Ascending aorta (tissue), 1 donor: ENCODE measurements around the genes RBBP5 and CDK18.

DNA sequence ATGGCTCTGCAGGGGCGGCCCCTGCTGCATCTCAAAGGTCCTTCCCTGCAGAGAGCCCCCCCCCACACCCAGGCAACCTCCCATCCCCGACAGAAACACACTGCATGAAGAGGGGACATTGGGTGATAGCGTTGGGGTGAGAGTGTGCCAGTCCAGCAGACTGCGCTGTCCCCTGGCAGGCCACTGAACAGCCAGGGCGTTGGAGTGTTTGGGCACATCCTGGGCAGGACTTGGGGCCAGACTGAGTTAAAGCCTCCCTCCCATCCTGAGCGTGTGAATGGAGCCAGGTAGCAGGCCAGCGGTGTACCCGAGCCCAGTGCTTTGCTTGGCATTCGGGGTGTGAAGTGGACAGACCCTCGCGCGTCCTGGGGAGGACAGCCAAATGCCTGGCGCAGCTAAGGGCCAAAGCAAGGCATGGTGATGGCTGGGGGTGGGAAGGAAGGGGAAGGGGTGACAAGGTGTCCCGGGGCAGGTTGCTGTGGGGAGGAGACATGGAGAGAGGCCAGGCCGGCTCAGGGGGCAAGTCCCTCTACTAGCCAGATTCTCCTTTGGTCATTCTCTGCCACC lies 677 bp upstream of the ETNK2 start:
- PRO-cap: no peak

DNA sequence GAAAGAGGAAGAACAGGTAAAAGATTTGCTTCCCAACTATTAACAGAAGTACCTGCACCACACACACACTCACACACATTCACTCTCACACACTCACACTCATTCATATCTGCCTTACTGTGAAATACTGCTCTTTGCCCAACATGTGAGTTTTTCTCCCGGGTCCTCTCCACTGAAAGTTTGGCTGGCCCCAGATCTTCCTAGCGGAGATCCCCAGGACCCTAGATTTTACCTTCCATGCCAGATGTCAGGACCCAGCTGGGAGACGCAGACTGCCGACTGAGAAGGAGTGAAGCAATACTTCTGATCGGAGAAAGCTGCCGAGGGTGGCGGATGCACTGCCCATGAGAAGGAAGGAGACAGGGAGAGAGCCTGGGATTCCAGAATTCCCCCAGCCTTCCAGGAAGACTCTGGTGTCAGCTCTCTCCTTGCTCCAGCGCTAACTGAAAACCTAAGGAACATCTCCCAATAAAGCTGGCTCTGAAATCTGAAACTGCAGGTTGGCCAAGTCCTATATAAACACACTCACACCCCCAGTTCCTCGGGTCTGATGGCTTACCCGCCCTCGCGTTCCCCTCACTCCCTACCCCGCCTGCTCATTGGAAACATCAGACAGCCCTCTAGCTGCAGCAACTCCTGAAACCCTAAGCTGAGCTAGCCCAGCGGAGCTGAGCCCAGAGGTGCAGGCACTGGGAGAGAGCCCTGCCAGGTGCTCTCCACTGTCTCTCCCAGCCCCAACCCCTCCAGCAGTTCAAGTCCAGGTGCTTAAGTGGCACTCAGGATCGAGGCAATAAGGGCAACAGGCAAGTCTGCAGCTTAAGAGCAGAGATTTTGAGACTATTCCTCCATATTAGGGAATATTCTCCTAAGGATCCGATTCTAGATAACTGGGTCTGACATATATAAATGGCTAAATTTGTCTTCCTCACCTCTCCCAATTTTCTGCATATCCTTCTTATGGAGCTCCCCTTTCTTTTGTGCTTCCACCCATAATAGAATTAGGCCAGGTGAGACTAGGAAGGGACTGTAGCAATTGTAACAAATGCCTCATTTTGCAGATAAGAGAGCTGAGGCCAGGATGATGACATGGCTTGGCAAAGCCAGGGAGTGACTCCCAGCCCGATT lies 52.3 kb downstream of the PLEKHA6 start:
- PRO-cap: no peak

- PRO-cap: no peak
These were observed 1.4 kb upstream of the PLEKHA6 start for GRCh38 chr1:204361008-204361685.

- PRO-cap: no peak
These were observed 1.9 kb downstream of the PPP1R15B start for GRCh38 chr1:204409459-204410458.

DNA sequence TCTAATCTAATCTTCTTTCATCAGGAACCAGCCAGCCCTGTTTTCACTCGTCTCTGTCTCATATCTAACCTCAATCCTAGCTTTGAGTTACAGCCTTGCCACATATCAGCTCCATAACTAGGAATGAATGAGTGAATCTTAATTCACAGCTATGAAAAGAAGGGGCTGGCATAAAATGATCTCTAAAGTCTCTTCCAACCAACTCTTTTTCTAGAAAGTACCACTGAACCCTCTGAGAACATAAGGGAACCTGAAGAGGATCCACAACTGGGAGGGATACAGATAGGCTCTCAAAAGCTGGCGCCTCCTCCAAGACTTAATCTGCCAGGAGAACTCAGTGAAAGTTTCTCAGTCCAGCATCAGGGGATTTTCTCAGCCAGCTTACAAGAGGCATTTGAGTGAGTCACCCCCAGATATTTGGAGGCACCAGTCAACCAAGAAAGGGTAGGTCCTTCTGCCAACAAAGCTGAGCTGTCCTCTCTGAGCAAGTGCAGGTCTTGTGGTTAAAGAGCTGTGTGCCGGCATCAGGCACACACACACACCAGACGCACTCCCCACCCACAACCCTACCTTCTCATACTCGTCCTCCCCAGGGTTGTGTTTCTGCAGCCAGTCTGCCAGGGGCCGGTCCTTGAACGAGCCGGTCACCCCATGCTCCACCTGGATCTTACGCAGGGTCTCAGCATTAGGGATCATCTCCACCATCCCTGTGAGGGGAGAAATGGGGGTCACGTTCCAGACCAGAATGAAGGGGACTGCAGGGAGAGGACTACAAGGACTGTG lies 26.9 kb upstream of the PPP1R15B start:
- PRO-cap: bidirectional peak, plus-strand start at position 506 of the sequence, minus-strand start at position 323 of the sequence

DNA sequence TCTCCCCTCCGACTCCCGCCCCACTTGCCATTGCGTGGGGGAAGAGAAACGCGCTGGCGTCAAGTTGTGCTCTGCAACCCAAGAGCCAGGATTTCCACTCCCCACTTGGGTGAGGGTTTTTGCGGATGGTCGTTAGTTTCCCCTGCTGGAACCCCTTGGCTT lies 176 bp upstream of the PIK3C2B start:
- PRO-cap: bidirectional peak, plus-strand start at position 30 of the sequence, minus-strand start outside the sequence

DNA sequence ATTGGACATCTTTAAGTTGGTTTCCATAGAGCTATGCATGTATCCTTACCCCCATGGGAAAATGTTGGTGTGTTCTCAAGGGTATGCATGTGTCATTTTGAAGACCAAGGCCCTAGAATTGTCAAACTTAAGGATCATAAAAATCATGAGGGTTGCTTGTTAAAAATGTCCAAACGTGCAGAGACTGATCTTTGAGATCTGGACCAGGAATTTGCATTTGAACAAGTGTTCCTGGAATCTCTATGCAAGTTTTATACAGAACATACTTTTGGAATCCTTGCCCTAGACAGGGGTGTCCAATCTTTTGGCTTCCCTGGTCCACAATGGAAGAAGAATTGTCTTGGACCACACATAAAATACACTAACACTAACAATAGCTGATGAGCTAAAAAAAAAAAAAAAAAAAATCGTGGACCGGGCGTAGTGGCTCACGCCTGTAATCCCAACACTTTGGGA lies 35.4 kb downstream of the MDM4 start:
- PRO-cap: no peak

GRCh38 chr1:204684173-204685280 lies 1.0 kb downstream of the LRRN2 start:
- PRO-cap: no peak

GRCh38 chr1:204841665-204842374 lies 13.4 kb downstream of the NFASC start:
- PRO-cap: no peak

- PRO-cap: no peak
These were observed 43.7 kb downstream of the NFASC start for GRCh38 chr1:204872057-204872696.

- PRO-cap: unidirectional peak, minus-strand start at chr1:205121975
These were observed at the start of gene RBBP5 for GRCh38 chr1:205121276-205122164. TSS of gene RBBP5 (minus strand) at chr1:205121978.

- PRO-cap: no peak
These were observed 20.5 kb downstream of the NUAK2 start for GRCh38 chr1:205300769-205301730.

- PRO-cap: no peak
These were observed 17.4 kb downstream of the NUAK2 start for GRCh38 chr1:205303949-205304725.

- PRO-cap: no peak
These were observed 3.3 kb upstream of the KLHDC8A start for GRCh38 chr1:205359596-205360801.

DNA sequence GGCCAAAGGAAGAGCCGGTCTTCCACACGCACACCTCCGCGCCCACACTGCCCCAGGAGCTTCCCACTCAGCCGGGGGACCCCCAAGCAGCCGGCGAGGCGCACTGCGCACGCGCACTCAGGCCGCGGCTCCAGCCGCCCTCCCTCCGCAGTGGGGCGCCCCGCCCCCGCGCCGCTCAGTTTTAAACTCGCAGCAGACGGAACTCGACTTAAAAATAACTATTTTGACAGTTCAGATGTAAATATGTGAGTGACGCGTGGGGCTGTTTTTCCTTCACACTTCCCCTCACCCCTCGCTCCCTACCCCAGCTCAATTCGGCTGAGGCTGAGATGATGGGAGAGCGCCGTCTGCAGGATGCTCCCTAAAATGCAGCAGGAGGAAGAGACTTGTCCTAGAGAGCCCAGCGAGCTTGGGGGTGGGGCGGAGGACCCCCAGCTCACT lies 8.8 kb upstream of the LEMD1 start:
- PRO-cap: no peak

GRCh38 chr1:205440514-205441610 lies 15.0 kb downstream of the BLACAT1 start:
- PRO-cap: no peak

DNA sequence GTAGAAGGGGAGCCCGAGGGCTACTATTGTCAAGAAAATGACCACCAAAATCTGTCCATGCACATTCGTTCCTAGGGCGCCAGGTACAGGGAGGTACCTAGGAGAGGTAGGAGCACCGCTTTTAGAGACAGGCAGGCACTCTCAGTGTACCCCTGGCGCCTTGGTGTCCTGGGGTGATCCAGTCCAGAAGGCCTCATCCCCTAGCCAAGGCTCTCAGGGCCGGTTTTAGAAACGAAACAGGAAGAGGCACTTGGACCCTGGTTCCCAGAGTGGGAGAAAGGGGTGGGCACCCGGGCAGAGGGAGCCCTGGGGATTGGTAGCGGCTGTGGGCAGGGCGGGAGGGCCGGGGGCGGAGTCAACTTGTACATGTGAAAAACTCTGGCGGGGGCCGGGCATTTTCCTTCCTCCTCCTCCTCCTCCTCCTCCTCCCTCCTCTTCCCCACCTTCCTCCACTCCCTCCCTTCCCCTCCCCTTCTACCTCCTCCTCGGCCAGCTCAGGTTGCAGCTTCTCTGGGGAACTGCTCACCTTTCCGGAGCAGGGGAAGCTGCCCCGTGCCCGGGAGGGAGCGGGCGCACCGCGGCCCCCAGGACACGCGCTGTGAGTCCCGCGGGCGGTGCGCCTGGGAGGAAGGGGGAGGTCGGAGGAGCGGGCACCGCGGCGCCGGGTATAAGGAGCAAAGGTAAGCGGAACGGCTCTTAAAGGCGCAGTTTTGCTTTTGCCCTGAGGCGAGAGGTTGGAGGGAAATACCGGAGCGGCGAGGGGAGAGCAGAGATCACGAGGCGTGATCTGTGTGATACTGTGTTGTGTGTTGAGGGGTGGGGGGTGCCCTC lies at the start of gene CDK18:
Gene CDK18 (plus strand): TSS at position 471 of the 831 bp plus-strand sequence.
- PRO-cap: unidirectional peak, plus-strand start at position 371 of the sequence; unidirectional peak, plus-strand start at position 497 of the sequence

DNA sequence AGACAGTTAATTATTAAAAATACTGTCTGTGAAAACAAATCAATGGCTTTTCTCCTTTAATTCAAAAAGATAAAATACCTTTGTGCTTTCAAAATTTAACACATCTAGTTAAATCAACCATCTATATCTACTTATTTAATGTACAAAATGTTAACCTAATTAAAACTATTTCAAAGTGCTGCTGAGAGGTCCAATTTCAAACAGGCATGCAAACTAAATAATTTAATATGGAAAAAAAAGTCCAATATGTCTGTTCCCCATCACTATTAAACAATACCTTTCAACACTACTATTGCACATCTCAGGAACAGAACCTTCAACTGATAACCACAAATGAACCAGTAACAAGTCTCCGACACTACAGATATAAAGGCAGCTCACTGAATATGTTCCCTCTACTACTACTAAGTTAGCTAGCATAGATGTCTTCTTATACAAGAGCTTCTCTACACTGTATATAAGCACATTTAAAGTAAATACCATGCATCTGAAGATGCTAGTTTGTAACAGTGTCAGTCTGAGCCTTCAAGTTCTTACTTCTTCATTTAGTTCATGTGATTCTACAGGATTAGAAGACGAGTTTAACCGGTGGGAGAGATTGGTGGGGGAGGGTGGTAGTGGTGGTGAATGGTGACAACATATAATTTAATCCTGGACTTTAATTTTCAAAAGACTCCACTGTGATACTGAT lies 17.4 kb downstream of the ELK4 start:
- PRO-cap: no peak

DNA sequence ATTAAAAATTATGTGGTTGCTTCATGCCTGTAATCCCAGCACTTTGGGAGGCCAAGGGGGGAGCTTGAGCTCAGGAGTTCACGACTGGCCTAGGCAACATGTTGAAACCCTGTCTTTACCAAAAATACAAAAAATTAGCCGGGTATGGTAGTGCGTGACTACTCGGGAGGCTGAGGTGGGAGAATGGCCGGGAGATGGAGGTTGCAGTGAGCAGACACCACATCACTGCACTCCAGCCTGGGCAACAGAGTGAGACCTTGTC lies 2.1 kb downstream of the ELK4 start:
- PRO-cap: no peak

DNA sequence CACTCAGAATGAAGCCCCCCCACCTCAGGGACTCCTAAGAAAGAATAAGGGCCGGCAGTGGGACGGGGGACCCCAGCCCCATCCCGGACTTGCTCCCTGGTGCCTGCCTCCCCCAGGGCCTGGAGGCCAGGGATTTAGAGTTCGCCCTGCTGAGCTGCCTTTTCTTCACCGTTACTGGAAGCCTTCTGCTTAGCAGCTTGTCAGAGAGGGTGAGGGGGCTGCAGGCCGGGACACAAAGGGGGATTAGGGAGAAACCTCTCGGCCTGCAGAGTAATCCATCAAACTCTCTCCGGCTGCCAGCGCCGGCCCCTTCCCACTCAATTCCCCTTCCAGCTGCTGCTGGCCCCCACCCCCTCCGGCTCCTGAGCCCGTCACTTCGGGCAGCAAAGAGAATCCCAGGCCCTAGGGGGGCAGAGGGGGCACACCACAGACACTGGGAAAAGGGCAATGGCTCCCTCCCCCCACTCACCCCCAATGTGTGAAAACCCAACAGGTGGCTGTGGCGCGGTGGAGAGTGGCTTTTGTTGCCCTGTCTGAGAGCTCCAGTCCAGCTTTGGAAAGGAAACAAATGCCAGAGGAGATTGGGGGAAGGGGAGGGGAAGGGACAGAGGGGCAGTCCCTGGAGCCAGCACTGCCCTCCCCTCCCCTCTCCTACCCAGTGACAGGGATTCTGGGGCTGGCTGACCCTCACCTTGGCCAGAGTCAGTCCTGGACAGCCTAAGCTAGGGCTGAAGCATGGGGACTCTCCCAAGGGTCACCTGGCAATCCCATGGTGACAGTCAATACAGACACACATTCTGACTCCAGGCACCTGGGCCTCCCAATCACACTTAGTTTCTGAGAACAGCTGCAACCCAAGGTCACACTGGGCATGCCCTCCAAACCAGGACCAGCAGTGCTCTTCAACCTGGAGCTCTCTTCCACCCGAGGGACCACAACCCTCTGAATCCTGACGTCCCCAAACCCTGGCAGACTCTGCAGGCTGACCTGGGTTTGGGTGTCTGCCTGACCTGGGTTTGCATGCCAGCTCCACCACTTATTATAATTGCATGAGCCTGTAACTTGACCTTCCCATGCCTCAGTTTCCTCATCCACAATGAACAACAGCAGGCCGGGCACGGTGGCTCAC lies 9.5 kb downstream of the SLC45A3 start:
- PRO-cap: no peak